Bronchial lymph node (tissue), 1 donor: ENCODE results near the gene BOD1.

GRCh38 chr5:172118099-172118822, 69.8 kb downstream of the STK10 start:
- PRO-cap: no peak

DNA sequence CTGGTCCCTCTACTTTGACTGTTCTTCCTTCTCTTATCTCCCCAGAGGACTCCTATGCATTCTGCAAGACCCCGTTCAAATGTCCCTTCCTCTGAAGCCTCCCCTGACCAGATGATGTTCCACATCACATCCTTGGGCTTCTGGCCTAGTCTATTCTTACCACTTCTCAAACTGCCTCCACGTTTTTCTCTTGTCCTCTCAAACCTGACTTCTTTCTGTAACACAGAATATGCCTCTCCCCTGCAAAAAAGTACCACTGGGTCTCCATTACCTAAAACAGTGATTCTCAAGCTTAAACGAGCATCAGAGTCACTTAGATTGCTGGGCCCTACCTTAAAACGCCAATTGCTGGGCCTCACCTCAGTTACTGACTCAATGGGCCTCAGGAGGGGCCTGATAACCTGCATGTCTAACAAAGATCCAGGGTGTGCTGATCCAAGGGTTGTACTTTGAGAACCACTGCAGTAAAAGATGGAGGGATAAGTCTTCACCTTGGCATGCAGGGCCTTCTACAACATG, 34.1 kb downstream of the STK10 start:
- PRO-cap: no peak

DNA sequence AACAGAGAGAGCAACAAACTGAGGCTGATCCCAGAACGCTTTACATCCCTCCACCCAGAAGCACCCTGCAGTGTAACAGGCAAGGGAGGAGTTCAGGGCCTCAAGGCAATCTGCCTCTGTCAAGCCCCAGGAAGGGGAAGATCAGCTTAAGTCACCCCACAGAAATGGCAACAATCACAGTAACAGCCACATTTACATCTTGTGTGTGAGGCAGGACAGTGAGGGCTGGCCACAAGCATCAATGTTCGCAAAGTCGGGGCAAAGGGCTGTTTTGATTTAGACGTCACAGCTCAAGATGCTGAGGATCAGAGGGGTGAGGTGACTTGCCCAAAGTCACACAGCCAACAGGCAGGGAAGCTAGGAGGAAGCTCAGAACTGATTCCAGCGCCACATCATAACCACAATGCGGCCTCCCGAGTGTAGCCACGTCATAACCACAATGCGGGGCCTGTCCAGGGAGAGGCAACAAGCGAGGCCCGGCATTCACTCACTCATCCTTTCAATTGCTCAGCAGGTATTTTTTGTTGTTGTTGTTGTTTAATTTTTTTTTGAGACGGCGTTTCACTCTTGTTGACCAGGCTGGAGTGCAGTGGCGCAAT, 14.3 kb downstream of the STK10 start:
- PRO-cap: no peak

- PRO-cap: no peak
These were observed 1.4 kb upstream of the STK10 start for GRCh38 chr5:172189381-172189868.

DNA sequence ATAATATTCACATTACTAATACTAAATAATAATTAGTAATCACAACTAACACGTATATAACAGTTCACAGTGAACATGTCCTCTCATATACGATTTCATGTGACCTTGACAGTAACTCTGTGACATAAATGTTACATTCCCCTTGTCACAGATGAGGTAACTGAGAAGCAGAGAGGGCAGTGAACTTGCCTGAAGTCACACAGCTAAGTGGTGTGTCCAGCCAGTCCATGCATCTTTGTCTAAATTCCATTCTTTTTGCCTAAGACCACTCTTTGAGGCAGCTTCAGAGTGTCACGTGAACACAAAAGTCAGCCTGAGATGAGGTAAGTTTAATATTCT, 43.6 kb downstream of the SH3PXD2B start:
- PRO-cap: no peak

DNA sequence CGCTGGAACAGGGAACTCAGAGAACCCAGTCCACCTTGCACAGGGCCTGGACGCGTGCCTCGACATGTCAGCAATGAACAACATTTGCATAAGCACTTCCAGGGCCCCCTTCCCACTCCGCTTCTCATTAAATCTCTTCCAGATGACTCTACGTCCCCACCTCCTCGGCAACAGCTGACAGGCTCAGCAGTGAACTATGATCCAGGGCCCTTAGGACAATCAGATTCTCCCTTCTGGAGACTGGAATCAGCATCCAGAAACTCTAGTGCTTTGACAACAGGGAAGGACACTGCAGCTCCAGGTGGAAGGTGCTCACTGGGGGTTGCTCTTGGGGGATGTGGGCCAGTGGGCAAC, 35.1 kb downstream of the SH3PXD2B start:
- PRO-cap: no peak

- PRO-cap: no peak
These were observed 33.4 kb upstream of the SH3PXD2B start for GRCh38 chr5:172487633-172488262.

DNA sequence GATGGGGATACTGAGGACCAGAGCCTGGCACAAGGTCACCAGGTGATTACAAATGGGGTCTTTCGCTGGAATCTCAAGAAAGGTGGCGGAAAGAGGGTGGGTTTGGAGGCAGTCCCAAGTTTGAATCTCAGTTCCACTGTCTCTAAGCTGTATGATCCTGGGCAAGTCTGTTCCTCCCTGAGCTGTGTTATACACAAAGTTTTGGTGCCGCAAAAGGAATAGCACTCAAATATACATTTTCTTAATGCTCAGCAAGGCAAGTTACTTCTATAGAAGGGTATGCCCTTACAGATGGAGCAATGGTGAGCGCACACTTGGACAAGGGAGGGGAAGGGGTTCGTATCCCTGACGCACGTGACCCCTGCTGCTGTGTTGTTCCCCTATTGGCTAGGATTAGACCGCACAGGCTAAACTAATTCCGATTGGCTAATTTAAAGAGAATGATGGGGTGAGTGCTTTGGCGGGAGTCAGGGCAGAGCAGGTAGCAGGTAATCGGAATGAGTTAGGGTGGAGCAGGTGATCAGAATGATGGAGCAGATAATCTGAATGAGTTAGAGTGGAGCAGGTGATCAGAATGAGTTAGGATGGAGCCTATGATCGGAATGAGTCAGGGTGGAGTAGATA, 9.5 kb downstream of the NEURL1B start:
- PRO-cap: no peak

- PRO-cap: no peak
These were observed 39.7 kb downstream of the NEURL1B start for GRCh38 chr5:172680542-172681342.

DNA sequence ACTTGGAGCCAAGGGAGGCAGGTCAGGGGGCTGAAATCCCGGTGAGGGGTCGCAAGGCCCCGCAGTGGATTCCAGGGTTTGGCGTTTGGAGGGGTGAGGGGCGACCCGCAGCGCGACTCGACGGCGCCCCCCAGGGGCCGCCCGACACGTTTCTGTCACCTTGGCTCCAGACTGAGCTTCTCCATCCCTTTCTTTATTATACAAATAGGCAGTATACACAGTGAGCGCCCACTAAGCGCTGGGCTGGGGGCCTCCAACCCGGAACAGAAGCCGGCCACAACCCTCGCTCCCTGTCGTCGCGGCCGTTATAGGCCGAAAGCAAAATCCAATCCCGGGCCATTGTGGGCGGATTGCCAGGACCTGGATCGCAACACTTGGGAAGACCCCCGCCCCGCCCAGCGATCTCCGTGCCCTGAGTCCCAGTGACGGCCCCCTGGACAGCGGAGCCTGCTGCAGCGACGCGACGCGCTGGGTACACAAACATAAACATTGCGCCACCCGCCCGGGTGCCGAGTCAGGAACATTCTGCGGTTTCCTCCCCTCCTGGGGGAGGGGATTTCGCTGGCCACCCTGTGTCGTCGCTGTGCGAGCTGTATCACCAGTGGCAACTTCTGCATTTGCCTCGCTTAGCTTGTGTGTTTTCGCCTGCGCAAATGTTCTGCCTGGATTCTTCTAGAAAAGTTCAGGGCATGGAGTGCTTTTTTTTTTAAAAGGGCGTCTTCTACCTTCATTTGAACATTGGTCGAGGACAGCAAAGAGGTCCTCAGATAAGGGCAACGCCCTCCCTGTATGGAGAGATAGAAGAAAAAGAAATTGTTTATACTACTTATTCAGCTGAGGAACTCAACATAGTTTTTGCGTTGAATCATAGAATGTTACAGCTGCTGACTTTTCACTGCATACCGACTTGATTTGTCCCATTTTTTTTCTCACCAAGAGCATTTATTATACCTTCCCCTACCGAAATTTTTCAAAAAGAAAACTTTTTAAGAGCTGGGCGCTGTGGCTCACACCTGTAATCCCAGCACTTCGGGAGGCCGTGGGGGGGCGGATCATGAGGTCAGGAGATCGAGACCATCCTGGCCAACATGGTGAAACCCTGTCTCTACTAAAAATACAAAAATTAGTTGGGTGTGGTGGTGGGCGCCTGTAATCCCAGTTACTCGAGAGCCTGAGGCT, 1.4 kb upstream of the DUSP1 start:
- PRO-cap: bidirectional peak, plus-strand start at position 234 of the sequence, minus-strand start outside the sequence; bidirectional peak, plus-strand start at position 730 of the sequence, minus-strand start at position 613 of the sequence

DNA sequence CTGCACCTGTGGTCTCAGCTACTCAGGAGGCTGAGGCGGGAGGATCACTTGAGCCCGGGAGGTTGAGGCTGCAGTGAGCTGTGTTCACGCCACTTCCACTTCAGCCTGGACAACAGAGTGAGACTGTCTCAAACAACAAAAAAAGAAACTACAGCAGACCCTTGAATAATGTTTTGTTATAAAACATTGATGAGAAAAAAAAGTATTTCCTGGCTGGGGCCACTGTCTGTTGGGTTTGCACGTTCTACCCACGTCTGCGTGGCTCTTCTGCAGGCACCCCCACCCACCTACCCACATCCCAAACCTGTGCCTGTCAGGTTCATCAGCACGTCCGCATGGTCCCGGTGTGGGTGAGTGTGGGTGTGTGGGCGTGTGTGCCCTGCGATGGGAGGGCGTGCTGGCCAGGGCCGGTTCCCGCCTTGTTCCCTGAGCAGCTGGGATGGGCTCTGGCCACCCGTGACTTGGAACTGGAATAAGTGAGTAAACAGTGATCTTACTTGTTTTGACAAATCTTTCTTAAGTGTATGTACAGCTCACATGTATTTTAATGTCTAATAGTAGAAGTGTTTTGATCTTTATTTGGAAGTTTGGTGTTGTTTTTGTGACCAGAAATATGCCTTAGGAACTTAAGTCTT, 20.3 kb downstream of the ERGIC1 start:
- PRO-cap: no peak

- PRO-cap: no peak
These were observed 24.6 kb downstream of the ERGIC1 start for GRCh38 chr5:172858388-172859410.

- PRO-cap: bidirectional peak, plus-strand start at chr5:172871309, minus-strand start at chr5:172871250
These were observed 36.5 kb downstream of the ERGIC1 start for GRCh38 chr5:172870119-172871388.

DNA sequence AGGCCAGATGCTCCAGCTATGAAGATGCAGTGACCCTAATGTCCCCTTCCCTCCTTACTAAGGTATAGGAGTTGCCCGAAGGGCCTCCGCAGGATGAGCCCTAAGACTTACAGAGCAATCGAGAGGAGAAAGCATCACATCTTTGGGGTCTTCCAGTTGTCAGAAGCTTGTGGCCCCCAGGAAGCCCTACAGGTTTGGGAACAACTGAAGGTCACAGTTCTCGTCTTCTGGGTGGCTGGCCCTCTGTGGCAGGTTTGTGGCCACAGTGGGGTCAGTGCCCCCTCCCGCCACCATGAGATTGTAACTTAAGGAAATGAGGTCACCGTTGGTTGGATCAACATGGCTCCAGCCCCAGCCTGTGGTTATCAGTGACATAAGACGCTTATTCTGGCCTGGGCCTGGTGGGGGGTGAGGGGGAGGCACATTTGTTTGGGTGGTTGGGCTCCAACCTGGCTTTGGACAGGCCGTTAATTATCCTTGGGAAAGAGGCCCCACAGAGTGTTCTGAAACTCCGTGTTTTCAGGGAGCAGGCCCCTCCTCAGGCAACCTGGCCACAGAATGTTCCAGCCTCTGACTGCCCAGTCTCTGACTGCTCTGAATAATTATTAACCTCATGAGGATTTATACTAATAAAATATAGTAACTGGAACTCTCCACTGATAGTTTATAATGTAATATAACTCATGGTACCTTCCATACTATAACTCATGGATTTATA, 58.2 kb upstream of the RPL26L1 start:
- PRO-cap: no peak

- PRO-cap: bidirectional peak, plus-strand start at chr5:172958855, minus-strand start at chr5:172958603; unidirectional peak, plus-strand start at chr5:172958855; unidirectional peak, plus-strand start at chr5:172958925
These were observed 769 bp upstream of the RPL26L1 start for GRCh38 chr5:172958270-172959040.

- PRO-cap: unidirectional peak, plus-strand start at chr5:173034782
These were observed 21.5 kb upstream of the CREBRF start for GRCh38 chr5:173034311-173035301.

GRCh38 chr5:173316584-173317383, 11.4 kb downstream of the STC2 start:
- PRO-cap: no peak

DNA sequence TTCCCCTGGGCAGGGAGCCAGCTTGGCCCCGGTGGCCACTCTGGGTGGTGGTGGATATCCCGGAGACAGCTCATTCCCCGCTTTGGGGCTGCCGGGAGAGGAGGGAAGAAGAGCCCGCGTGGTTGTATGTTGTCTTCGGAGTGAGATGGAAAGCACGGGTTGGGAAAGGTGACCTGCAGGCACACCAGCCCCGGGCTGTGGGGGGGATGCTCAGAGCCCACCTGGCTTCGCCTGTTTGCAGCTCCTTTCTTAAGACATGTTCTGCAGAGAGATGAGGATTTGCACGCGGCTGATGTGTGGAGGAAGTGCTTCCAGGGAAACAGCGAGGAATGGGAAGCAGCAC, 84.6 kb upstream of the STC2 start:
- PRO-cap: no peak

DNA sequence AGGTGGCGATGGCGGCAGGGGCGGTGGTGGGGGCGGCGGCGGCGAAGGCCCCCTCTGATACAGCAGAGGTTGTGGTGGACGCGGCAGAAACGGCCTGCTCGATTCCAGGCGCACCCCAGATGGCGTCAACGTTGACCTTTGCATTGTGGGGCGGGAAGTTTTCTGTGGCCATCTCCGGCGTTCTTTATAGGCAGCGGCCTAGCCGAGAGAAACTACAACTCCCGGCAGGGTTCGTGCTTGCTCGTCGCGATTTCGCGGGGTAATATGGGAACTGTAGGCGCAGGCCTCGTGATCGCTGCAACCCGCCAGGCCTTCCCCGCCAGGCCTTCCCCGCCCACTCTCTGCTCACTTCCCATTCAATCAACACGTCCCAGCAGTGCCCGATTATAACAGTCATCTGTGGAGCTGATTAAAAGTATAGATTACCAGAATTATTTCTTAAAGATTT, at the start of gene BOD1:
Gene BOD1 (minus strand): TSS at position 91 of the 448 bp plus-strand sequence.
- PRO-cap: bidirectional peak, plus-strand start at position 355 of the sequence, minus-strand start at position 91 of the sequence

DNA sequence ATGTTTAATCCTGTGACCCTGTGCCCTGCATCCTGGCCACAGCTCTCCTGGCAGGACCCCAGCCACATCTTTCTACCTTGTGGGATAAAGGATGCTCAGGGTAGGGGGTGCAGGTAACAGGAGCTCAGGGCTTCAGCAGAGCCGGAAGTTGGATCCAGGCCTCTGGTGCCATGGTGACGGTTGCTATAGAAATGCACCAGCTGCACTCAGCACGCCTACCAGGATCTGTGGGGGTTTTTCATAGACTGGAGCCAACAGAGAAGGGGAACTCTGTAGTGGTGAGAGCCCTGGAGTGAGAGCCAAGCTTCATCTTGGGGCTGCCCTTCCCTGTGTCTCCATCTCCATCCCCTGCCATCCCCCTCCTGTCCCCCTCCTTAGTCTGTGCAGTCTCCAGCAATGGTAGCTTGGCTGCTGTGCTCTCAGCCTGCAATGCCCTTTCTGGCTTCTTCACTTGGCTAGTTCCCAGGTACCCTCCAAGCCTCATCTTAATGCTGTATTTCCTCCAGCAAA, 27.5 kb upstream of the BOD1 start:
- PRO-cap: no peak